Gastrocnemius medialis (tissue), 3 donors: ENCODE data around the genes KCNA1, CD9 and TNFRSF1A.

DNA sequence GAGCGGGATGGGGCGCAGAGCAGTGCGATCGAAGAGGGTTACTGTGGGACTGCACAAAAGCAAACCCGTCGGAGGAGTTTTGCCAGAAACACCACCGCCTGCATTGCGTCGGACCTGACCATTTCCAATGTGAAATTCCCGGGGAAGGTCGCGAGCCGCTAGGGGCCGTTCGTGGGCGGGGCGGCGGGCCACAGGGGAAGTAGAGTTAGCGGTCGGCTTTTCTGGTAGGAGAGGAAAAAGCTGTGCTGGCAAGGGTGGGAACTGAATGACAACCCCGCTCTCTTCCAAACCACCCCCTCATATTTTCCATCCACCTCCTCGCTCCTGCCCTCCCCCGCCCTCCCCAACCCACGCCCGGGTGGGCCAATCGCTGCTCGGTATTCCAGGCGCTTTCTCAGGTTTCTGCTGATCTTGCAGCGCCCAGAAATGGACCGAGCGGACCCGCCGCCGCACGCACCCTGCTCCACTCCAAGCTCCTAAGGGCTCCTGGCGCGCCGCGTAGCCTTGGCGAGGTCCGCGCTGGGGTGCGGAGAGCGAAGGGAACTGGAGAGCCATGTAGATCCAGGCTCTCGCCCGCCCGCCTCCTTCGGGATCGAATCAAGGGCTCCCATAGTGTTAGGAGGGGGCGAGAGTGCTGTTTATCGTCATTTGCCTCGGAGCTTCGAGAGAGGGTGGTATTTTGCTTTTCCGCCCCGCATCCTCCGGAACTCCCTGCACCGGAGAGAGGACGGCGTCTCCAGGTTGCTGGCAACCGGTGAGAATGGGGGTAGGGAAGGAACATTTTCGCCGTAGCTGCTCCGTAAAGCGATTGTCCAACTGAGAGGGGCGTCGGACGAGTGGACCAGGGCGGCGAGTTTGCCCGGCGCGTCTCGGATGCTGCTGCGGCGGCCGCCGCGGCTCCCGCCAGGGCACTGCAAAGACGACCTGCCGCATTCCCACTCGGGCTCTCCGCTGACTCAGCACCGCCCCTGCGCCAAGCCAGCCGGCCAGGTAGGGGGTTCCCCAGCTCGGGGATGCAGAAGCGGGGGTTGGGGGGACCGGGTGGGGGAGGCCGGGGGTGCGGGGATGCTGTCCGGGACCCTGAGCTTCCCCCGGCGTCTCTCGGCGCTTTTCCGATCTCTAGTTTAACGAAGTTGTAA, at the start of gene KCNA1:
Gene KCNA1 (plus strand): TSS at position 423 of the 1,139 bp plus-strand sequence.
- PRO-cap = no peak
- RAMPAGE, long total RNA, 3 experiments = no peak in any of the 3 experiments

DNA sequence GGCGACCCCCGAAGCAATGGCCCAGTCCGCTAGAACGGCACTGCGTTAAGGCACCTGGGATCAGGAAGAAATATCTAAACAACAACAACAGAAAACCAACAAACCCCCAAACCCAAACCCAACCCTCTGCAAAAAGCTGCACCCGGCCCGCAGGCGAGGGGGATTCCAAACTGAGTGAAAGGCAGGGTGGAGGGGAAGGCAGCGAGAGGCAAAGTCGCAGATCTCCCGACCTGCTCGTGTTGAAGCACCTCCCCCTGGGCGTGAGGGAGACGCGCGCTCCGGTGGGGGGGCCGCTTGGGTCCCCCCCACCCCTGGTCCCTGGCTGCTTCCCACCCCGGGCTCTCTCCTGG, 1.3 kb downstream of the KCNA1 start:
- PRO-cap = no peak
- RAMPAGE, long total RNA, 3 experiments = no peak in any of the 3 experiments

DNA sequence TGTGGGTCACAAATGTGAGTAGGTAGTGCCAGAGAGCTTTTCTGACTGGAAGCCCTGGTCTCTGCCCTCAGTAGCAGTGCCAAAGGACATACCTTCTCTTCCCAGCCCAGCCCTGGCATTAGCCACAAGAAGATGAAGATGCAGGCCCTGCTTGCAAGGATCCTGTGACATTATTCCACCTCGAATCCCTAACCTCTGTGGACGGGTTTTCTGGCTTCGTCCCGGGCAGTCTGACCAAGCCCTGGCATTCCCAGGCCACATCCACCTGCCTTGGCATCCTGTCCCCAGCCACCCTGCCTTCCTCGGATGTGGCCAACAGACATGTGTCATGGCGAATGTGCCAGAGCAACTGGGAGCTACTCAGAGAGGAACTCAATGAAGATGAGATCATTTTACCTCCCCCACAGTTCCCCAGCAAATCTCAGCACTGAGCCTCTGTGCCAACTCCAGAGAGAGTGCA, 33.6 kb upstream of the KCNA5 start:
- PRO-cap = no peak
- RAMPAGE, long total RNA, 3 experiments = no peak in any of the 3 experiments

DNA sequence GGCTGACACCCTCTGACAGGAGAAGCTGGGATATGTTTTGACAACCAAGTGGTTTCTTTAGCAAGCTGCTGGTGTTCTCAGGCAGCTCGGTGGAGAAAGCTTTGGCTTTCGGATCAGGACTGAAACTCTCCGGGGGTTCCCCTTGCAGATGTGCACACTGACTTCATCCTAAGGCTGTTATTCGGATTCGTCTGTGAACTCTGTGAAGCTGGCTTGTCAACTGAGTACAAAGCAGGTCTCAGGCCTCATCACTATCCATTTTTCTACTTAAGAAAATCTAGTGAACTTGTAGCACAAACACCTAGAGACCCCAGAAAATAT, 15.8 kb downstream of the KCNA5 start:
- PRO-cap = no peak
- RAMPAGE, long total RNA, 3 experiments = no peak in any of the 3 experiments

GRCh38 chr12:5503592-5504026, 71.7 kb downstream of the NTF3 start:
- PRO-cap = no peak
- RAMPAGE, long total RNA, 3 experiments = no peak in any of the 3 experiments

- PRO-cap = no peak
- RAMPAGE, long total RNA, 3 experiments = no peak in any of the 3 experiments
Measured at GRCh38 chr12:5927007-5927566, 18.0 kb downstream of the ANO2 start.

- PRO-cap = no peak
- RAMPAGE, long total RNA, 3 experiments = no peak in any of the 3 experiments
Measured at GRCh38 chr12:6058382-6058941, 66.0 kb downstream of the VWF start.

- PRO-cap = no peak
- RAMPAGE, long total RNA, 3 experiments = no peak in any of the 3 experiments
Measured at GRCh38 chr12:6120807-6121587, 3.5 kb downstream of the VWF start.

DNA sequence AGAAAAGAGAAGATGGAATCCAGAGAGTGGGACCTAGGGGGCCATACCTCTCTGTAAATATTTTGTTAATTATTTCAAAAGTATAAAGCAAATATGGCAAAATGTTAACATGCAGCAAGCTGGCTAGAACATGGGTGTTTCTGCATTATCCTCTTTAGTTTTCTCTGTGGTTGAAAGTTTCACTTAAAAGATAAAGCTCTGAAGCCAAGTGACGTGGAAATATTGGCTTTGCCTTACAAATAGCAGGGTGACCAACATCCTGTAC, 10.5 kb upstream of the VWF start:
- PRO-cap = no peak
- RAMPAGE, long total RNA, 3 experiments = no peak in any of the 3 experiments

DNA sequence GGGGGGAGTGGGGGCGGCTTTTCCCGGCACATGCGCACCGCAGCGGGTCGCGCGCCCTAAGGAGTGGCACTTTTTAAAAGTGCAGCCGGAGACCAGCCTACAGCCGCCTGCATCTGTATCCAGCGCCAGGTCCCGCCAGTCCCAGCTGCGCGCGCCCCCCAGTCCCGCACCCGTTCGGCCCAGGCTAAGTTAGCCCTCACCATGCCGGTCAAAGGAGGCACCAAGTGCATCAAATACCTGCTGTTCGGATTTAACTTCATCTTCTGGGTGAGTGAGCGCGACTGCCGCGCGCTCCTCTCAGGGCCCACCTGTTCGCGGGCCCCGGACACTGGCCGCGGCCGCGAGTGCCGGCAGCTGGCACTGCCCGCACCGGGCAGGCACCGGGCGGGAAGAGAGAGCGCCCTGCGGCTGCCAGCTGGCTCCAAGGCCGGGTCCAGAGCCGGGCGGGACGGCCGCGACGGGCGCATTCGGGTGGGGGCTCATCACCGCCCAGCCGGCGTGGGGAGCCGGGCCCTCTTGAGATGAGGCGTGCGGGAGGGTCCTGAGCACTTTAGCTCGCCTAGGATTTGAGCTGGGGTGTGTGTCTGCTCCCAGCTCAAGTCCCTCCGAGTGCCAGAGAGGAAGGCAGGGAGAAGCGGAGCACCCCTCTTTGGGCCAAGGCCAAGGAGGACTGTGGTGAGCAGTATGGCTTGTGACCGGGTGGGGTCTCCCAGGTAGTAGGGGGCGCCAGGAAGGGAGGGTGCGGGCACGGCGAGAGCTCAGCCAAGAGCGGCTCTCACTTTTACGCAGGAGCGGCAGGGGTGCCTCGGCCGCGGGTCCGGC, at the start of gene CD9:
Gene CD9 (plus strand): TSS at position 102 of the 822 bp plus-strand sequence.
- PRO-cap = bidirectional peak, plus-strand start at position 76 of the sequence, minus-strand start outside the sequence
- RAMPAGE, long total RNA, 3 experiments = start-site peak on the plus strand in 3 of 3 experiments, centred at positions 72 to 95 of the sequence, 165 to 386 reads per replicate; start-site peak on the minus strand in 1 of 3 experiments, centred at position 335 of the sequence, 19 reads per replicate

GRCh38 chr12:6272920-6273263, 37.6 kb upstream of the PLEKHG6 start:
- PRO-cap = no peak
- RAMPAGE, long total RNA, 3 experiments = no peak in any of the 3 experiments

DNA sequence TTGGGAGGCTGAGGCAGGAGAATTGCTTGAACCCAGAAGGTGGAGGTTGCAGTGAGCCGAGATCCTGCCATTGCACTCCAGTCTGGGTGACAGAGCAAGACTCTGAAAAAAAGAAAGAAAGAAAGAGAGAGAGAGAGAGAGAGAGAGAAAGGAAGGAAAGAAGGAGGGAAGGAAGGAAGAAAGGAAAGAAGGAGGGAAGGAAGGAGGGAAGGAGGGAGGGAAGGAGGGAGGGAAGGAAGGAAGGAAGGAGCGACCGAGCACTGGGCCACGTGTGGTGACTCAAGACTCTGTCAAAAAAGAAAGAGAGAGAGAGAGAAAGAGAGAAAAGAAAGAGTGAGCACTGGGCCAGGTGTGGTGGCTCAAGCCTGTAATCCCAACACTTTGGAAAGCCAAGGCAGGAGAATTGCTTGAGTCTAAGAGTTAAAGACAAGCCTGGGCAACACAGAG, 16.4 kb upstream of the PLEKHG6 start:
- PRO-cap = no peak
- RAMPAGE, long total RNA, 3 experiments = no peak in any of the 3 experiments

GRCh38 chr12:6307516-6307804, 3.0 kb upstream of the PLEKHG6 start:
- PRO-cap = no peak
- RAMPAGE, long total RNA, 3 experiments = no peak in any of the 3 experiments

DNA sequence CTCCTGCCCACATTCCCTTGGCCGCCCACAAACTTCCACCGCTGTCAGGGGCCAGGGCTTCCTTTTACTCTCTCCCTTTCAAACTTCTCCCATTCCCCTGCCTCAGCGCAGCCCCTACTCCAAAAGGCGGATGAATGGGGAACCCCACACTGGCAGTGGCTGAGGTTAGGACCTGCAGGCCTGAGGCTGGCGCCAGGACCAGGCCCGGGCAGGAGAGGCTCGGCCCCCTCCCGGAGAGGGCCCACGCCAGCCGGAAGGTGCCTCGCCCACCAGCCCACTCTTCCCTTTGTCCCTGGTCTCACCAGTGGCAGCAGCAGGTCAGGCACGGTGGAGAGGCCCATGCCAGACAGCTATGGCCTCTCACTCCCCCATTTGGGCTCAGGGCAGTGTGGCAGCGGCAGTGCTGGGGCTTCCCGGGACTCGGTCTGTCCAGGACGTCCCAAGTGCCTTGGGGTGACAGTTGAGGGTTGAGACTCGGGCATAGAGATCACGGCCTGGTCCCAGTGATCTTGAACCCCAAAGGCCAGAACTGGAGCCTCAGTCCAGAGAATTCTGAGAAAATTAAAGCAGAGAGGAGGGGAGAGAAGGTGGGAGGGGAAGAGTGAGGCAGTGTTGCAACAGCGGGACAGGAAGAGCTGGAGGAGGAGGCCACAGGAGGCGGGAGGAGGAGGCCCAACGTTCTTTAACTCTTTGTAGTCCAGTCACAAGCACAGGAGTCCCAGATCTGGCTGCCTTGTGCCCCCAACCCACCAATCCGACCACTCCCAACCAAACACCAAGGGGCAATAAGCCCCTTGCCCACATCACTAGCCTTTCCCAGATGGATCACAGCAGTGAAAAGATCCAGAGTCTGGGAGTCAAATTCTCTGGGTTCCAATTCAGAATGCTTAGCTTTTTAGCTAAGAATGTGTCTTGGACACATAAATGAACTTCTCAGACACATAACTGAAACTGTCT, at the start of gene TNFRSF1A:
Gene TNFRSF1A (minus strand): TSS at position 603 of the 957 bp plus-strand sequence.
- PRO-cap = bidirectional peak, plus-strand start at position 617 of the sequence, minus-strand start at position 554 of the sequence
- RAMPAGE, long total RNA, 3 experiments = start-site peak on the minus strand in 3 of 3 experiments, centred at positions 553 to 561 of the sequence, 425 to 458 reads per replicate

- PRO-cap = no peak
- RAMPAGE, long total RNA, 3 experiments = no peak in any of the 3 experiments
Measured at GRCh38 chr12:6376947-6377261, 1.5 kb upstream of the SCNN1A start.

DNA sequence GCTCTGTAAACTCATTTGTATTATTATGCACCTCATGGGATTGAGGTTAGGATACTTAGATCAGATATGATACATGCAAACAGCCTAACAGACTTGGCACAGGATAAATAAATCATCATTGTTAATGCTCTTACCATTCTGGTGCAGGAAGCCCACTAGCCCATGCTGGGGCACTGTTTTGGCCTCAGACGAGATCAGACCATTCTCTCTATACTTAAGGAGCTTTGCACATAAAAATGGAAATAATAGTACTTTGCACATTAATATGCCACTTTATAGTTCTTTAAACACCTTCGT, 466 bp downstream of the NCAPD2 start:
- PRO-cap = no peak
- RAMPAGE, long total RNA, 3 experiments = no peak in any of the 3 experiments

DNA sequence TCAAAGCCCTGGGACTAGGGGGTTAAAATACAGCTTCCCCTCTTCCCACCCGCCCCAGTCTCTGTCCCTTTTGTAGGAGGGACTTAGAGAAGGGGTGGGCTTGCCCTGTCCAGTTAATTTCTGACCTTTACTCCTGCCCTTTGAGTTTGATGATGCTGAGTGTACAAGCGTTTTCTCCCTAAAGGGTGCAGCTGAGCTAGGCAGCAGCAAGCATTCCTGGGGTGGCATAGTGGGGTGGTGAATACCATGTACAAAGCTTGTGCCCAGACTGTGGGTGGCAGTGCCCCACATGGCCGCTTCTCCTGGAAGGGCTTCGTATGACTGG, 1.6 kb downstream of the GAPDH start:
- PRO-cap = no peak
- RAMPAGE, long total RNA, 3 experiments = no peak in any of the 3 experiments

DNA sequence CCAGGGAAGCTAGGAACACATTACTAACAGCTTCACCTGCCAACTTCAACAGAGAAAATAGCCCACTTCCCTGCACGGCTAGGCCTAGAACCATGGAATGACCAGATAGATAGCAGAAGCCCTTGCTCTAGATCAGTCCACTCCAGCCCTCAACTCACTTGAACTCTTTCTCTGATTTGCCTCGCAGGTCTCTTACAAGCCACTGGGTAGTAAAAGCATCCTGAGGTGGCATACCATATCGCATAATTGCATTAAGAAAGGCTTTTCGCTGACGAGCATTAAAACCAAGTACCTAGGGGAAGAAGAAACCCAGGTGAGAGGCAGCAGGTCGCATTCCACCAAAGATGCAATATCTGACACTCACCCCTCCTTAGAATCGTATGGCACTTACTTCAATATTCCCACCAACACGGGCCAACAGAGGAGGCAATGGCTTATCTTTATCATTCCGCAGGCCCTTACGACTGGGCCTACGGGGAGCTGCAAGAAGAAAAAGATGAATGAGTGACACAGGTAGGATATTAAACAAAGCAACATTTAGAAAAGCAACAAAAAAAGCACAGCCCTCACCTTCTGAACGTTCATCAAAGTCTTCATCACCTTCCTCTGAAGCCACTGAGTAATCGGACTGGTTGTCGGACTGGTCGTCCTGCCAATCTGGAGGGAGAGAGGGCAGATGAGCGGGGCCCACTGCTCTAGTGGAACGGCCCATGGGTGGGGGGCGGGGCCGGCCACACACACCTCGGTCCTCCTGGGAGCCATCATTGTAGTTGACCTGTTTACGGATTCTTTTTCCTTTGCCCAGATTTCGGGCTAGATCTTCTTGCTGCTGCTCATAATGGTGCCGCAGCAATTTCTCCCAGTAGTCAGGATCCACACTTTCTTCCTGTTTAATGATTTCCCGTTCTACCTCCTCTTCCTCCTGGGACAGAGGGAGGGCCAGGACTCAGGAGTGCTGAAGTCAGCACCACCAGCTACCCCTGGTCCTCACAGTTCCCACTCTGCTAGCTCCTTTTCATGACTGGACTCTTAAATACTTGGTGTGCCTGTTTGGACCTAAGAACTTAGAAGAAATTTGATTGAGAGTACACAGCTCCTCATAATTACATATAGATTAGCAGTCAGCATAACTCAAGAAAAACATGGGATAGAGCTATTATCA, 14.7 kb upstream of the NOP2 start:
- PRO-cap = no peak
- RAMPAGE, long total RNA, 3 experiments = no peak in any of the 3 experiments

GRCh38 chr12:6601860-6602287, 5.3 kb downstream of the CHD4 start:
- PRO-cap = no peak
- RAMPAGE, long total RNA, 3 experiments = no peak in any of the 3 experiments

DNA sequence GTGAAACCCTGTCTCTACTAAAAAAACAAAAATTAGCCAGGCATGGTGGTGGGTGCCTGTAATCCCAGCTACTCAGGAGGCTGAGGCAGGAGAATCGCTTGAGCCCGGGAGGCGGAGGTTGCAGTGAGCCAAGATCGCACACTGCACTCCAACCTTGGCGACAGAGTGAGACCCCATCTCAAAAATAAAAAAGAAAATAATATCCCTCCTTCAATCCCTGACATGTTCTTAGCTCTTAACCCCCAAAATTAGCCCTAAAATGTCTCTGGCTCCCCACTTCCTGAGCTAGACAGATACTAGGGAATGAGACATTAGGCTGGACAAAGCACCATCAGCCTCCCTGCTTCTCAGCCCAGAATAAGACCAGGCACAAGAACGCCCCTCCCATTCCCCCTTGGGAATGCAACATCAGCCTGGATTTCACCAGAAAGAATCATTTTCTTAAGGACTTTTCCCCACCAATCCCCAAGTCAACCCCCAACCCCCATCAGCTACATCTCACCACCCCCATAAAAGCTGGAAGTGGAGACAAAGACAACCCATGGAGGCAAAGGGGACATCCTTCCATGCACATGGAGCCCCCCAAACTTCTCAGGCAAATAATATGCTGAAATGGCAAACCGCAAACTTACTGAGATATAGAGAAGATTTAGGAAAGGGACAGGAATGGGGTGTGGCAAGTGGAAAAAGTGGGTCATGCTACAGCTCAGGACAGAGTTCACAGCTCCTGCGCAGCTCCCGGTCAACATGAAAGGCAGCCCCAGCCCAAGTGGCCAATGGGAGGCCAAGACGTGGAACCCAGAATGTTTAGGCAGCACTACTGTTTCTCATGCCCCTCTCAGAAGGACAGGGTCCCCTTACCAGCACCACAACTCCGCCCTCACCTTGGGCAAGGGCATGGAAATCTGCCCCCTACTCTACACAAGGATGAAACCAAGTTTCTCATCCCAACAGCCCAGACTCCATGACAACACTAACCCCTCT, 2.8 kb downstream of the CHD4 start:
- PRO-cap = no peak
- RAMPAGE, long total RNA, 3 experiments = no peak in any of the 3 experiments